GM06990 (cell line): ENCODE measurements around a stretch of chr3.

GRCh38 chr3:101576510-101577272, 2.7 kb downstream of the PCNP start:
- RRBS = no CpG with 5 or more reads among the region's 33 CpGs

- RRBS = no CpG with 5 or more reads among the region's 18 CpGs
Measured at GRCh38 chr3:101635809-101636799, 40.8 kb downstream of the ZBTB11 start.

DNA sequence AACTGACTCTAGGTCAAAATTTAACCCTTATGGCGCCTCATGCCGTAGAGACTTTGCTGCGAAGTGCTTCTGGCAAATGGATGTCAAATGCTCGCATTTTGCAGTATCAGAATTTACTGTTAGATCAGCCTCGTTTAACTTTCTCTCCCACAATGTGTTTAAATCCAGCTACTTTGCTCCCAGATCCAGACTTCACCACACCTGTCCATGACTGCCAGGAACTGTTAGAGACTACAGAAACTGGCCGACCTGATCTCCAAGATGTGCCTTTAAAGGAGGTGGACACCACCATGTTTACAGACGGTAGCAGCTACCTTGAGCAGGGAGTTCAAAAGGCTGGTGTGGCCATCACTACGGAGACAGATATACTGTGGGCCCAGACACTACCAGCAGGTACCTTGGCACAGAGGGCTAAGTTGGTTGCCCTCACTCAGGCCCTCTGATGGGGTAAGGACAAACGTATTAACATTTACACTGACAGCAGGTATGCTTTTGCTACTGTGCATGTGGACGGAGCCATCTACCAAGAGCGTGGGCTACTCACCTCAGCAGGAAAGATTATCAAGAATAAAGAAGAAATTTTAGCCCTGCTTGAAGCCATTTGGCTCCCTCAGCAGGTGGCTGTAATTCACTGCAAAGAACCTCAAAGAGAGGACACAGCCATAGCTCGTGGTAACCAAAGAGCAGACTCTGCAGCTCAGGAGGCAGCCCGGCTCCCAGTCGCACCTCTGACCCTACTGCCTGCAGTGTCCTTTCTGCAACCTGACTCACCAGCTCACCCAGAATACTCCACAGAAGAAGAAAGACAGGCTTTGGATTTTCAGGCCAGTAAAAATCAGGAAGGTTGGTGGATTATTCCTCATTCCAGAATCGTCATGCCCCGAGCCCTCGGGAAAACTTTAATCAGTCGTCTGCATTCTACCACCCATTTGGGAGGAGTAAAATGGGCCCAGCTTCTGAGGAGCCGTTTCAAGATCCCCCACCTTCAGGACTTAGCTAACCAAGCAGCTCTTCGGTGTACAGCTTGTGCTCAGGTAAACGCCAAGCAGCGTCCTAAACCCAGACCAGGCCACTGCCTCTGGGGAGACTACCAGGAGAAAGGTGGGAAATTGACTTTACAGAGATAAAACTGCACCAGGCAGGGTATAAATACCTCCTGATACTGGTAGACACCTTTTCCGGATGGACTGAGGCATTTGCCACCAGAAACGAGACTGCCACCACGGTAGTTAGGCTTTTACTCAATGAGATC, 38.8 kb downstream of the ZBTB11 start:
- RRBS = no CpG with 5 or more reads among the region's 25 CpGs

- RRBS = no CpG with 5 or more reads among the region's 15 CpGs
Measured at GRCh38 chr3:101693472-101694027, 7.0 kb upstream of the RPL24 start.

- RRBS = no CpG with 5 or more reads among the region's 7 CpGs
Measured at GRCh38 chr3:101720593-101721190, 3.7 kb upstream of the CEP97 start.

DNA sequence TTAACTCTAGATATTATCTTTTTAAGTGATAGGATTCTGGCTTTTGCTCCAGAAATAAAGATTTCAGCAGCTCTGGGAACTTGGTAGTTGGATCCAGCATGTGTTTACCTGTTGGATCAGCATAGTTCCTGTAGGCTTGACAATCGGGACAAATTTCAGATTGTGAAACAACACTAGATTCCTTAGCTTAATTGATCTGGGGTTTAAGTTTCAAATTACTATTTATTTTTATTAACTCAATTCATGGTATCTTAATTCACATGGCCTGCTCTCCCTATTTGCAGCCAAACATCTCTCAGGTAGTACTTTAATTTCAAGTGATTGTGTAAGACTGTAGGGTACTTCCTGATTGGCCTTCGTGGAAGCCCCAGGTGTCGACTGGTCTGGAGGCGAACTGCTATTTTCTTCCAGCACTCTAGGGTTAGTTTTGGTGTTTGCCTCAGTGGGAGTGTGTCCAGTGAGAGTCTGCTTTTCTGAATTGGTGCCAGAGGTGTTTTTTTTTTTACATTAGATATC, 16.7 kb downstream of the NFKBIZ start:
- RRBS = no CpG with 5 or more reads among the region's 4 CpGs

- RRBS = no CpG with 5 or more reads among the region's 2 CpGs
Measured at GRCh38 chr3:102181164-102181403, 253.7 kb upstream of the ZPLD1 start.

DNA sequence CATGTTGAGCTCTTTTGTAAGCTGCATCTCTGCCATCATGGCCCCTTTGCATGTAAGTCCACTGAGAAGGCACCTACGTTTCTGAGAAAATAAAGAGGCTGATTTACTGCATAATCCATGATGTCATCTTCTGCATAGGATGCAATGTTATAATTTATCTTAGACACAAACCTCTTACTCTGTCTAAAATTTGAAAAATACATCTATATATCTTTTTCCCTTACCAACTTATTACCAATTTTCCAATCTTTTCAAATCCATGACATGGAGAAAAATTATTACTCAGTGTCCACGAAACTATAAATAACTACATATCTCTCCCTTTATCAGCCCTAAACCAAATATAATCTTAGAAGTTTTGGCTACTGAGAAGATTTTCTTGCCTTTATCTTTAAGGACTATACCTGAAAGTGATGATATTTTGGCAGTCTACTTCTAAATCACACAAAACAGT, 1294.9 kb downstream of the ZPLD1 start:
- RRBS = no CpG with 5 or more reads among the region's 2 CpGs

DNA sequence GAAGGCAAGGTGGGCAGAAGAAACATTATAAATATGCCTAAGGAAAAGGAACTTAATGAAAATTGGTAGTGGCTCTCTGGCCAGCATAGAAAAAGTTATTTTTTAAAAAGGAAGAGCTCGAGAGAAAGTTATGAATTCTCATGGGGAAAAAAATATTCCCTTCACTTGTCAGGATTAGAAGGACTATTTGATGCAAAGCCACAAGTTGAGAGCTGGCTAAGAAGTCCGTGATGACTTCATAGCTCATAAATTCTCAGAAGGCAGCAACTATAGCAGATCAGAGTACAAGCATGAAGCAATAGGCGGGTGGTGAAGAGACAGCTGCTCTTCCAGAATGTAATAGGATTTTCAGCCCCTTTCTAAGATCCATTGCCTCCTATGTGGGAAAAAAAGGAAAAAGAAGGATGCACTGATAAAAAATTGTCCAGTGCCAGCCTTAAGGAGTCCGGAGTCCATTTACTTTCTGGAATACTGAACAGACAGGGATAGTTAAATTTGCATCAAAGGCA, 929.6 kb upstream of the ALCAM start:
- RRBS = no CpG with 5 or more reads among the region's 4 CpGs

DNA sequence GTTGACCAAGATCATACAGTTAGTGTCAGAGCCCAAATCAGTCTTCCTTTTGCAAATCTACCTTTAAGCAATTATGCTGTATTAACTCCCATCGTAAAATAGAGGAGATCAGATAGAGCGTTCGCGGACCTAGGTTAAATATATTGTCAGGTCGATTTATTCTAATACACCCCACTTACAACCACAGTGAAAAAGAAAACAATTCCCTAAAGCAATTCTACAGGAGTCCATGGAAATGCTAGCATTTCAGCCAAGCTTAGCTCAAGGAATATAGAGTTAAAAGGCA, 1.8 kb upstream of the ALCAM start:
- RRBS = no CpG with 5 or more reads among the region's 5 CpGs

DNA sequence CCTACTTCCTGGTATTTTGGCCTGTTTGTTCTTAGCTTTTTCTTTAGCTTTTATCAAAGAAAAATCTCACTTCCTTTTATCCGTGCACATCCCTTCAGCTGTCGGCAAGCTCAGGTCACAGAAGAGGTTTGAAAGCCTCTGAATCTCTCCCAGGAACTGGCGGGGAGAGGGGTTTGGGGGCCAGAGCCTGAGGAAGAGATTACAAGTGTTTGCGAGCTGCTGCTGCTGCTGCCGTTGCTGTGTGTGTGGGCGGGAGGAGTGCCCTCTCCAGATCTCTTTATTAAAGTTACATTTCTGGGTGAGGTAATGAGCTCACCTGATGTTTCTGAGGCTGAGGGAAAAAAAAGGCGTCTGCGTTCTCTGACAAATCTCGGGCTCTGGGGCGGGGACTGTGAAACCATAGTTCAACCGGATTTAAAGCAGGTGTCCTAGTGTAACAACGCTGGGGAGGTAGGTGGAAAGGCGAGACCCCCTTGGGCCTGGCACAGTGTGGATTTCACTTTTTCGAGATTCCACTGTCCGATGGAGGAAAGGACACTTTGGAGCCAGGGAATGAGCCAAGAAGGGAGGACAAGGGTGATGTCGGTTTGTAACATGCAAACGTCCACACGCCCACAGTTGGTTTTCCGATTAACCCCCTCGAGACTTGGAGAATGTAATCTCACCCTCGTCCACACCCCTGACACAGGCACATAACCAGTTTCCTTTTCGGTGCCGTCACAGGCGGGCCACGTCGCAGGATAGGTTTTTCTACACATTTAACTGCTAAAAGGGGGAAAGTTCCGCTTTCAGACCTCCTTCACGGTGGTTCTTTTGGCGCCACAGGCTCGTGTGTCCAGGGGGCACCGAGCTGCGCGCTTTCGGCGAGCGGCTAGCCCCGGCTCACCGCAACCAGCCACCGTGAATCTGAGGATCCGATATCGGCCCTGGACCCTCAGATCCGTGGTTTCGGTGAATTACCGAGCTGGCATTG, 2.1 kb downstream of the ALCAM start:
- RRBS = no CpG with 5 or more reads among the region's 44 CpGs

DNA sequence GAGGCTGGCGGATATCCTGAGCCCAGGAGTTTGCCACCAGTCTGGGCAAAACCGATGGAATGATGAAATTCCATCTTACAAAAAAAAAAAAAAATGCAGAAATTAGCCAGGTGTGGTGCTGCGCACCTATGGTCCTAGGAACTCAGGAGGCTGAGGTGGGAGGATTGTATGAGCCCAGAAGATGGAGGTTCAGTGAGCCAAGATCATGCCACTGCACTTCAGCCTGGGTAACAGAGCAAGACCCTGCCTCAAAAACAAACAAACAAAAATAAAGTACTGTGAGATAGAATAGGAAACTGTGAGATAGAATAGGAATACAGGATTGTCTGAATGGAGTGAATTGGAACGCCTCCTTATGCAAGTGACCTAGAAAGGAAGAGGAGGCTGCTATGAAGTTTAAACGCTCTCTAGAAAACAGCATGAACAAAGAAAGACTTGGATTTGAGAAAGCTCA, 47.5 kb downstream of the ALCAM start:
- RRBS = no CpG with 5 or more reads among the region's 5 CpGs

DNA sequence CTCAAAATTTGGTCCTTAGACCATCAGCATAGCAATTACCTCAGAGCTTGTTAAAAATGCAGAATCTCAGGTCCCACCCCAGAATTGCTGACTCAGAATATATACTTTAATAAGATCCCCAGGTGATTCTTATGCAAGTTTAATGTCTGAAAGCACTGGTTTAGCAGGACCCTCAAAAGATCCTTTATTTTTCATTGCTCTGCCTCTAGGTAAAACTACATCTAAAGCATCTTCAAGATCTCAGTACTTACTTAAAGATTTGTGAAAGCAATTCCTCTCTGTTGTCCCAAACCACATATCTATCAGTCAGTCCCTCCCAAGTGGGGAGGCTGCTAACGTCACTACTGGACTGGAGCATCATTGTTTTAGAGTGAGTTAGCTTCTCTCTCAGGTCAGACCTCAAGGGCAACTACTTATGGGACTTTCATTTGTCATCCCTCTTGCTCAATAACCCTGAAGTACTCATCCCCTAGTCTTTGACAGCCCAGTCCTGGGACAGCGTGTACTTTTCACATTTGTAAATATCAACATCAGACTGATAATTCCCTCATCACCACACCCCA, 76.7 kb downstream of the CBLB start:
- RRBS = no CpG with 5 or more reads among the region's 2 CpGs

- RRBS = no CpG with 5 or more reads among the region's 2 CpGs
Measured at GRCh38 chr3:105867717-105867890, 1.2 kb downstream of the CBLB start.

DNA sequence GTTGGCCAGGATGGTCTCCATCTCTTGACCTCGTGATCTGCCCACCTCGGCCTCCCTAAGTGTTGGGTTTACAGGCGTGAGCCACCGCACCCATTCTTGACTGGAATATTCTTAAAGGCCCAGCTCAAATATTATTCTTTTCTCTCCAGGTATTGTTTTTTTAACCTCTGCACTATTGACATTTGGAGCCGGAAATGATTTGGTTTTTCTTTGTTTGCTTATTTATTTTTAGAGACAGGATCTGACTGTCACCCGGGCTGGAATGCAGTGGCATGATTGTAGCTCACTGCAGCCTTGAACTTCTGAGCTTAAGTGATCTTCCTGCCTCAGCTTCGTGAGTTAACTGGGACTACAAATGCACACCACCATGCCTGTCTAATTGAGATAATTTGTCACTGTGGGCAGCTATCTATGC, 93.7 kb upstream of the CBLB start:
- RRBS = 60% methylated on average over 1 of the region's 7 CpGs

GRCh38 chr3:106206570-106207110, 337.8 kb upstream of the CBLB start:
- RRBS = no CpG with 5 or more reads among the region's 5 CpGs

DNA sequence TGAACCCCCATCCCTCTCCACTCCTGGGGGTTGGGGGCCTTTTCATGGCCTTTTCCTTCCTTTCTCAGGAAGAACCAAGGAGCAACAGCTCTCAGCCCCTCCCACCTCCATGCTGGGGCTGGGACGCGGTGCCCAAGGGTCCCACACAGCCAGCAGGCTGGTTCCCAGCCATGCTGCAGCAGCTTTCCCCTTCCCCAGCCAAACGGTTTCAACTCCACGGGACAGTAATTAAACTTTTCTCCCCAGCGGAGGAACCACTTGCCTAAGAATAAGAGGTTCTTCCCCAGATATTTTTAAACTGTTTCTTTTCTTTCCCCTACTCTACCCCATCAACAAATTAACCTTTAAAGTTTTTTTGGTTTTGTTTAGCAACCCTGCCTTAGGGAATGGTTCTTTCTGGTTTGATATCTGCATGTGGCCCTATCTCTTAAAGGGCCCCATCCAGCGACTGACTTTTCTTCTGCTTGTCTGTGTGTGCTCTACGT, 387.7 kb upstream of the CBLB start:
- RRBS = no CpG with 5 or more reads among the region's 7 CpGs

- RRBS = no CpG with 5 or more reads among the region's 7 CpGs
Measured at GRCh38 chr3:107198339-107199022, 178.8 kb upstream of the CCDC54 start.